Islet of Langerhans (tissue), 1 donor: ENCODE data around the genes ETS1 and KCNJ1.

GRCh38 chr11:126282698-126282968, 260 bp upstream of the TIRAP start:
- RRBS = 3% methylated on average over 9 of the region's 15 CpGs

DNA sequence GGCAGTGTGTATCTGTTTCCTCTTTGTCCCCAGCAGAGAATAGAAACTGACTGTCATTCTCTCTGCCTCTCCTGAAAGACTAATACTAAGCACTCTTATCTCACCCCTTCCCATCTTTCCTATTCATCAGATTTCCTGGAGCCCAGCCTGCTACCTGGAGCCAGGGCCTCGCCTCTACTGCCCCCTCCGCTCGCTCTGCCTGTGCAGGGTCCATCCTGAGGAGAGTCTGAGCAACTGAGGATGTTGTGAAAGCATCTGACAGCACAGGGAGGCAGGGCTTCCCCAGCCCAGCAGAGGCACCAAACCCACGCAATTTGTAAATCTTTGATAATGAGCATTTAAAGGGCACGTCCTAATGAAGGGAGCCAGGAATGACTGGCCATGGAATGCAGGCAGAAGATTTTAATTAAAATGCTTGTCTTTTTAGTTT, 273.2 kb downstream of the ST3GAL4 start:
- RRBS = no CpG with 5 or more reads among the region's 5 CpGs

DNA sequence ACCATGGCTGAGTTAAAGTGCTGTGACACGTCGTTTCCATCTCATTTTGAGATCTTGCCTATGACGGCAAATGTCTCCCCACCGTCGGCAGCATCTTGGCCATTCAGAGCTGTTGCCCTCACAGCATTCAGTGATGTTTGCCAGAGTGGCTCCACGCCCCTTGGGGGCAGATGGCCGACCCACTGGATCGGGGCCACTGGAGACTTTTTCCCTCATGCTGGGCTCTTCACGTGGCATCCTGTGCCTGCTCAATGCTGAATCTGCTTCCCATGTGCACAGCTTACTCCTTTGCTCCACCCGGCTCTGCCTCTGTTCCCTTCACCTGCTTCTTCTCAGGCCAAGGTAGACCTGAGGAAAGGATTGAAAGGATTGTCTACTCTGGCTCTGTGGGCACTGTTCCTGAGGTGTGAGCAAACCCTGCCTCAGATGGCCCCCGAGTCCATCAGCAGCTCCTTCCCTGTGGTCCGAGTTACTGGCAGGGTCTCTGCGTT, 314.9 kb downstream of the KIRREL3 start:
- RRBS = no CpG with 5 or more reads among the region's 13 CpGs

GRCh38 chr11:126922524-126923139, 77.9 kb downstream of the KIRREL3 start:
- RRBS = no CpG with 5 or more reads among the region's 8 CpGs

DNA sequence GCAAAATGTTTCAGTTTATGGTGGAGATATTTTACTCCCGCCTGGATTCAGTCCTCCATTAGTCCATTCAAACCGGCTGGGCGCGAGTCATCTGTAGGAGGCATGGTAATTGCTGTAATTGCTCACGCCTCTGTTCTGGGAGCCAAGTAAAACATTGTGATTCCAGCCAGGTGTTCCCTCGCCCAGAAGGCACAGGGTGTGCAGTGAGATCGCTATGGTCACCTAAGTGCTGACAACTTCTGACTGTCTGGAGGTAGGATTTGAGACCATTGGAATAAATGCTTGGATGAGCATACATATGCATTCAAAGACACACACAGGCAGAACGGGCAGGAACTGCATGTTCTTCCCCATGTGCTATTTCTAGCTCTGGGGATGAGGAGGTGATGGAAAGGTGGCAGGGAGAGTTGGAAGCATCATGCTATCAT, 627.7 kb upstream of the KIRREL3 start:
- RRBS = no CpG with 5 or more reads among the region's 8 CpGs

DNA sequence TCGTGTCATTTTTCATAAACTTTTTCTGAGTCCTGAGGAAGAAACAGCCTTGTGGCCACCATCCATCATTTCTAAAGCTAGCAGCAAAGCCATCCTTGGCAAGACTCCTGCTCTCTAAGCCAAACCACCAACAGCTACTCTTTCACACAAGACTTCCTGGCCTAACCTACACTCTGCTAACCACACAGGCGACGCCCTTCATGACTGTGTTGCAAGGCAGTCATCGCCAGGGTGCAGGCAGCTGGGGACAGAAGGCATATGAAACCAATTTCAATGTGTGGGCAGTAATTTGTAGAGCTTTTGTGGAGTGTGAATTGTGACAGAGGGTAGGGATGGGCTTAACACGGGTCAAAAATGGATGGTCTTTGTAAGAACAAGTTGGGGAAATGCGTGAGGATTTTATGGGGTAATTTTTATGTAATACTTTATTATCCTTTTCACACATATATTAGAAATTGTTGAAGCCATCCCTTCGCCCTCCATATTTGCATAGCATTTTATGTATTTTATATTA, 547.6 kb downstream of the ETS1 start:
- RRBS = no CpG with 5 or more reads among the region's 7 CpGs

DNA sequence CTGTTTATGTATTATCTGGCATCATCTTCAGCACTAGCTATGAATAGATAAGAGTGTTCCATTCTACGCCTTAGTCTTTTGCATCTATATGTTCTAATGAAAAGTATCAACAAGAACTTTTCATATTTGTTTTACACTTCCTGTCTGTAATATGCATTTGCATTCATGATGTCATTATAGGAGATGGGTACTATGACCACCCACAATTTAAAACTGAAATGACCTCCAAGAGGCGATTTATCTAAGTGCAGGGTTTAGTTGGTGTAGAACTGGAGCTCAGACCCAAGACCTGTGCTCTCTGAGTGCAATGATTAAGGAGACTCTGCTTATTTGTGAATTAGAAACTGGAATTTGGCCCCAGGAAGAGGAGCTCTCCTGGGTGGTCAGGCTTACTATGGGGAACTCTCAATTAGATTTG, 289.1 kb downstream of the ETS1 start:
- RRBS = no CpG with 5 or more reads among the region's 2 CpGs

- RRBS = no CpG with 5 or more reads among the region's 3 CpGs
Observed at GRCh38 chr11:128300644-128301336, 286.6 kb downstream of the ETS1 start.

GRCh38 chr11:128341775-128342348, 245.5 kb downstream of the ETS1 start:
- RRBS = no CpG with 5 or more reads among the region's 15 CpGs

DNA sequence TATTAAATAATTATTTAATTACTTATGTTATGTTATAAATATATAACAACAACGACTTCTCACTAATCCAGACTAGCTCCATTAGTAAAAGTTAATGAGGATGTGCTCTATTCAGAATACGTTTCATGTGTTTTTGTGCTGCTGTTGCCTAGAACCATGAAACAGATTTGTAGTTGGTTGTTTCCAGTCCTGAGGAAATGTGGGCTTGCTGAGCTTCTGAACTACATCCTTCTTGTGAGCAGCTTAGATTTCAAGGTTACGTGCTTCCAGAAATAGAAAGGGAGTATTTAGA, 169.9 kb downstream of the ETS1 start:
- RRBS = no CpG with 5 or more reads among the region's 3 CpGs

DNA sequence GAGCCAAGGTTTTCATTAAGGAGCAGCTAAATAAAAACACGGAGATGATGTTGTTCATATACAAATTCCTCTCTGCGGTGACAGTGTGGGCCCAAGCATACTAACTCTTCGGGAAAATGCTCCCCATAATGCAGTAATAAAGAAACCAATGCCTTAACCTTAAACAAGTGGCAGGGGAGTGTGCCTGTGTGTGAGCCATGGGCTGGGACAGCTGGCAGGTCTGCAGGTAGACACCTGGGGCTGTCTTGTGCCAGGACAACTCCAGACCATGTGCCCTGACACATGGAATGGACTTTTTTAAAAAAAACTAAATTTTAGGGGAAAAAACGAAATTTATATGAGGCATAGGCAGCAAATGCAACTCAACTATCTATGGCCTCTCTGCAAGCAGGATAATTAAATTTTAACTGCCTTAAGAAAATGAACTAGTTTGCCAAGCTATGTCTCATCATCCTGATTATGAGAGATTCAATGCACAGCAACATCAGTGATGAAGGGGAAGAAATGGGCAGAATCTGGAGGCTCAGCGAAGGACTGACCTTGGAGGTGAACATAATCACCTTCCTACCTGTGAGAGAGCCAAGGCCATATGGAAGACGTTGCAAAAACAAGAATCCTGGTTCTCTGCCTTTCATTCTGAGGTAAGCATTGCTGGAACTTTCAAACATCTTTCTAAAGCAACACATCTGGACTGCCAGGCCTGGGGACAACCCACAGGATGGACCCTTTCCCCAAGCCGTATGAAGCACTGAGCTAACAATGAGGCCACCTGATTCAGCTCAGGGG, 70.7 kb downstream of the ETS1 start:
- RRBS = no CpG with 5 or more reads among the region's 7 CpGs

DNA sequence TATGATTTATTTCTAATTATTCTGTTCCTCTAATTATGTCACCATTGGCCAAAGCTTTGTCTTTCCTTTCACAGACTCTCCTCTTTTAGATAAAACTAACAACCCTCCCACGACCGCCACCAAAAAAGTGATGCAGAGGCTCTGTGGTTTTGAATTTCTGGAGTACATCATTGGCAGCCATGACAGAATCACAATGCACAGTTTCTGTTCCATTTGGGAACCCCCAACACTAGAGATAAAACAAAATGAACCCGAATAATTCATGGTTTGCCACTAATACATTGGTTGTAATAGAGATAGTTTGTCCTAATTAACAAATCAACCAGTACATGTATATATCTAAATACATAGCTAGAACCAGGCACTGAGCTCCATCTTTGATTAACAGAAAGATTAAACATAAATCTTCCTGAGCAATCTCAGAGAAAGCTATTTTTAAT, 64.3 kb downstream of the ETS1 start:
- RRBS = no CpG with 5 or more reads among the region's 3 CpGs

DNA sequence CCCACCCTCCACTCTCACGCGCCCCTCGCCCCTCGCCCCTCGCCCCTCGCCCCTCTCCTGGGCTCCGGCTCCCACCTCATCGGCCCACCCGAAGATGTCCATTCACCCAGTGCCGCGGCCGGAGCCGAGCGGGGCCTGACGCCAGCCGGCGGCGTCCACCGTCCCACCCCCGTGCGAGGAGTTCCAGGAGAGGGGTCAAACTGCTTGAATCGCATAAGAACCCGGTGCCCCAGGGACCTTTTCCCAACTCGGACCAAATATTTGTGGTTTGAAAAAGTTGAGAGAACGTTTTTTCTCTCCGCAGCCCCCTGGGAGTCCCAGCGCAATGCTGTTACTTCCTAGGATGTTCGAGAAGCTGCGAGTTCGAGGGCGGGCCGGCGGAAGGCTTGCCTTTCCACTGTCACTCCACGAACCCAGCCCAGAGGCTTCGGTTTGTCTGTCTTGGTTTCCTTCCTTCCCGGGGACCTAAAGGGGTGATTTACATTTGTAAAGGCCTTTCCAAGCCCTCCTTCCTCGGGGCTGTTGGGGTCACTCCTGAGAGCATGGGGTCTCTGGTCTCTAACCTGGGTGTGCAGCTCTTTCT, 38.0 kb downstream of the ETS1 start:
- RRBS = 40% methylated on average over 19 of the region's 37 CpGs

DNA sequence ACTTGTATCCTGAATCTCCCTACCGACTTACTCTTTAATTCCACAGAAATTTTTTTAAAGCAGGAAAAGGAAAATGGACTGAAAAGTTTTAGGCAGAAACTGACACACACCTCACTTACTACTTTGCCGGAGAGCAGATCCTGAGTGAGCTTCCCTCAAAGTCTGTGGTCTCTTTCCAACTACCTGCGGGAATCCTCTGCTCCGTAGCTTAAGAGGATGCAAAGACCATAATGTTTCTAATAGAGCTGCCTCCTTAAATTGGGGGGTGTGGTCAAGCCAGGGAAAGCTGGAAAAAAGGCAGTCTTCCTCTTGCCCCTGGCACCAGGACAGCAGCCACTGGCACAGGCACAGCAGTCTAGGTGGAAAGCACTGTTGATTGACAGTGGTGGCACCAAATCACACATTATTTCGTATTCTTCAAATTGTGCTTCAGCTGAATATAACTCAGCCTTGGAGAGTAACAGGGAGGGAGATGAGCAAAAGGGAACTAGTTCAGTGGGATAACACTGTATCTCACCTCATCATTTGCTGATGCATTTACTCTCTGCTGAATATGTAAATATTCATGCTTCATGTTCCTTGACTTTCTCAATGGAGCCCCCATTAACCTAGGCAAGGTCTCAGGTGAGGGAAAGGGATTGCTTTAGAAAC, at the start of gene ETS1:
Gene ETS1, minus strand, starts transcription at position 181 of the 651 bp plus-strand sequence.
- RRBS = no CpG with 5 or more reads among the region's 5 CpGs

DNA sequence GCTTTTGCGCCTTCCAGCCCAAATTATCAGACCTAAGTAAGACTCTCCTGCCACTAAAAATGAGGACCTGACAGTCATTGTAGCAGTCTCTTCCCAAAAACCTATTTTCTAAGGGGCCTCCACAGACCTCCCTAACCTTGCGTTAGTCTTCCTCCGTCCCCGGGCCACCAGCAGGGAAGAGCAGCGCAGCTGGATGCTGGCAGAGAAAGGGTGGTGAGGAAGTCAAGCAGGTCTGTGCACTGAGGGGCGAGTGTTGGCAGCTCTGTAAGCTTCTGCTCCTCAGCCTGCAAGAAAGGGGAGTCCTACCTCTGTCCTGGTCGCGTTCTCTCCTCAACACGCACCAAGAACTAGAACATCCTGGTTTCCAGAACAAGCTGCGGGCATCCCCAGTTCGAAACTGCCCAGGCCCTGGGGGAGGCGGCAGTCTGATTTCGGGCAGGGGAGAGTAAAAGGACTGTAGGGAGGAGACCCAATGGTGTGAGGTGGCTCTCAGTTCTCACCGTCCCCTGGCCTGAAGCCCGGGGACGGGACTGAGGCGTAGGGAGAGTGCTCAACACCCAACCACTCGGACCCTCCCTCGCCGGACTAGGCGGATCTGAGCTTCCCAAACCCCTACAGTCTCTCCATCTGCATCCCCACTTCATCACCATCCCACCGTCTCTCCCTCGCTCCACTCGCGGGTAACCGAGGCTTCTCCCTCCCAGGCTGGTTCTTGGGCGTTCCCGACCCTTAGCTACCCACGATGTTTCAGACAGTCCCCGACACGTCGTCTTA, 7.8 kb upstream of the FLI1 start:
- RRBS = 14% methylated on average over 6 of the region's 32 CpGs

GRCh38 chr11:128705338-128706011, 11.6 kb downstream of the FLI1 start:
- RRBS = no CpG with 5 or more reads among the region's 8 CpGs

GRCh38 chr11:128828369-128829122, 38.5 kb downstream of the KCNJ1 start:
- RRBS = no CpG with 5 or more reads among the region's 9 CpGs

GRCh38 chr11:128867162-128867442, at the start of gene KCNJ1:
TSS of gene KCNJ1 (minus strand) at chr11:128867296.
- RRBS = 69% methylated on average over 2 of the region's 5 CpGs

GRCh38 chr11:128891834-128892431, 777 bp downstream of the KCNJ5 start:
- RRBS = no CpG with 5 or more reads among the region's 7 CpGs